ENCODE measurements around a stretch of chr16.

- PRO-cap, result no peak
- RRBS, 2 experiments, result 43 to 54% methylated on average over 4 to 6 of the region's 19 CpGs
Observed at GRCh38 chr16:70692303-70693067, 6.6 kb upstream of the MTSS2 start.

DNA sequence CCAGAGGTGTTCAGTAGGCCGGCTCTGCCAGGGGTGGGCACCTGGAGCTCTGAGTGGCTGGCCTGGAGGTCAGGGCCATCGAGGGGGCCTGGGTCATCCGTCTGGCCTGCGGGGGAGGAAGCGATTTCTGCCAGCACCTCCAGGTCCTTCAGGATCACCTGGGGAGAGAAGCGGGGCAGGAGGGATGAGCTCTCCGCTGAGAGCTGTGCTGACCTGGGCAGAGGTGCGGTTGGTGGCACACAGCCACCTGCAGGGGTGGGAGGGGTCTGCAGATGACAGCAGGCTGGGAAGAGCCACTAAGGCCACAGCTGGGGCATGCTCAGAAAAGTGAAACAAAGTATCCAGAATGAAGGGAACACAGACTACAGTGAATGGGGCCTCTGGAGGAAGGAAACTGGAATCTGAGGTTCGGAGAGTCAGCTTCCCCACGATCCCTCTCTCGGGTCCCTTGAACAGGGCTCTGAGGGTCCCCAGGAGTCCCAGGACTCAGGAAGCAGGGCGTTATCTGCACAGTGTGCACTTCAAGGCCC is 56.5 kb downstream of the VAC14 start:
- PRO-cap, result no peak
- RRBS, 2 experiments, result 82% methylated on average over 1 of the region's 12 CpGs; no CpG with 5 or more reads in 1 of the 2 experiments

- PRO-cap, result no peak
- RRBS, 2 experiments, result no CpG with 5 or more reads among the region's 16 CpGs
Observed at GRCh38 chr16:70750762-70751470, 50.0 kb downstream of the VAC14 start.

DNA sequence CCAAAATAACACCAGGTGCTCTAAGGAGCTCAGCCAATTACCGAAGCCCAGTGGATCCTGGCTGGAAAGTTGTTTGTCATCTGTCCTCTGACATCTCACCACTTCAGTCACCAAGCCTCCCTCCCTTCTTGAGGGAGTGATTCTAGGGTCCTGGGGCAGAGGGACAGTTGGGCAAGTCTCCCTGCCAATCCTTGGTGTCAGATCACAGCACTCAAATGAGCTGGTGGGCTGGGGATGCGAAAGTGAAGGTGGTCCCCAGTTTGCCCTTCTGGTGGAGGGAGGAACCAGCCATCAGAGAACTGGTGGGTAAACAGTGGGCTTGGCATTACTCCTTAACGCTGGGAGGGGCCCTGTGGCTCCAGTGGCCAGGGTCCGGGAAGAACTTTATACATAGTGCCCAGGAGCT is 4.4 kb upstream of the CALB2 start:
- PRO-cap, result no peak
- RRBS, 2 experiments, result no CpG with 5 or more reads among the region's 4 CpGs

DNA sequence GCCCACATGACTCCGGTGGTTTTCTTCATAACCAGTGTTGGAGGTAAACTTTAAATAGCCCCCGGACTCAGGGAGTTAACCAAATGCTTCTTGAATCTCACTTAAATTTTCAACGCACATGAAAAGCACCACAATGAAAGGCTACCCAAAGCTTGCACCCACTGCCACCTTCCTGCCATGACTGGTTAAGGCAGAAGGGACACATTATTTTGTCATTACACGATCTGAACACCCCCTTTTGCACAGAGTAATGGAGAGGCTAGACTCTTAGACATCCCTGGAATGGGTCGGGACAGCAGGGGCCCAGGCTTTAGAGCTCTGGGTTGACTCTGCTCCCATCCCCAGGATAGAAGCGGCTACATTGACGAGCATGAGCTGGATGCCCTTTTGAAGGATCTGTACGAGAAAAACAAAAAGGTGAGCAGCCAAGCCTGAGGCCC is 26.7 kb downstream of the CALB2 start:
- PRO-cap, result no peak
- RRBS, 2 experiments, result 73 to 87% methylated on average over 1 of the region's 8 CpGs

- PRO-cap, result no peak
- RRBS, 2 experiments, result no CpG with 5 or more reads among the region's 7 CpGs
Observed at GRCh38 chr16:71449061-71450103, 7.5 kb upstream of the TLE7 start.

DNA sequence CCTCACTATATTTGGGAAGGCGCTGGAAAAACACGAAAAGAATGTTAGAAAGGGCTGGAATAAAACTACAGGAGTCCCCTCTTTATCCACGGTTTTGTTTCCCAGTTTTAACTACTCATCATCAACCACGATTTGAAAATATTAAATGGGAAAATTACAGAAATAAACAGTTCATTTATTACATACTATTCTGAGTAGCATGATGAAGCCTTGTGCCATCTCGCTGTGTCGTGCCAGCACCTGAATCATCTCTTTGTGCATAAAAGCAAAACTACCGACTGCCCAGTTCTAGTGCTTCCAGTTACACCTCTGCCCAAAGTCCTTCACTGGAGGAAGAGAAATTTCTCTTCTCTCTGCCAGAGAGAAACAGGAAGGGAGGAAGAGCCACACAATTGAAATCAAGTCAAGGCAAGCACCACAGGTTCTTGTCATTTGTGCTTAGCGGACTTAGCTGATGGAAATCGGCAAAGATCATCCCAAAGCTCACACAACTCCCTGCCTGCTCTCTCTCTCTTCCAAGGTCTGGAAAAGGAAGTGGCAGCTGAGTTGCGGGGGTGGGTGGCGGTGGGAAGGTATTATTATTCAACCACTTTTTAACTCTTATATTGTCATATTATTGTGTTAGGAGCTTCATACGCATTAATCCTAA is 1.3 kb upstream of the CHST4 start:
- PRO-cap, result no peak
- RRBS, 2 experiments, result no CpG with 5 or more reads among the region's 12 CpGs

DNA sequence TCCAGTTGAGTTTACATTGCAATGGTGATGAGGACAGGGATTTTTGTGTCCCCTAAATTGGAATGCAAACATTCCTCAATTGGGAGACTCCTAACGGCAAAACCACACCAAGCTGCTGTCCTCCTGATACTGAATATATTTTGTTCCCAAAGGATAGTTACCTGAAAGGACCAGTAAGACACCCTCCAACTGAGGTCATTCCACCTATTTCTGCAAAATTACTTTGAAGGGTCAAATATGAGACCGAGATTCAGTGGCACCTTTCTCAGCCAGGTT is 16.3 kb upstream of the TAT start:
- PRO-cap, result no peak
- RRBS, 2 experiments, result no CpG with 5 or more reads among the region's 2 CpGs

GRCh38 chr16:71600599-71601424 is 23.9 kb upstream of the TAT start:
- PRO-cap, result no peak
- RRBS, 2 experiments, result no CpG with 5 or more reads among the region's 14 CpGs

- PRO-cap, result no peak
- RRBS, 2 experiments, result no CpG with 5 or more reads among the region's 1 CpG
Observed at GRCh38 chr16:71803486-71803685, 5.2 kb downstream of the AP1G1 start.

GRCh38 chr16:72060329-72061121 is 2.5 kb upstream of the HPR start:
- PRO-cap, result no peak
- RRBS, 2 experiments, result no CpG with 5 or more reads among the region's 12 CpGs

- PRO-cap, result no peak
- RRBS, 2 experiments, result 91 to 97% methylated on average over 4 of the region's 21 CpGs
Observed at GRCh38 chr16:72796209-72796684, 251.7 kb downstream of the ZFHX3 start.

DNA sequence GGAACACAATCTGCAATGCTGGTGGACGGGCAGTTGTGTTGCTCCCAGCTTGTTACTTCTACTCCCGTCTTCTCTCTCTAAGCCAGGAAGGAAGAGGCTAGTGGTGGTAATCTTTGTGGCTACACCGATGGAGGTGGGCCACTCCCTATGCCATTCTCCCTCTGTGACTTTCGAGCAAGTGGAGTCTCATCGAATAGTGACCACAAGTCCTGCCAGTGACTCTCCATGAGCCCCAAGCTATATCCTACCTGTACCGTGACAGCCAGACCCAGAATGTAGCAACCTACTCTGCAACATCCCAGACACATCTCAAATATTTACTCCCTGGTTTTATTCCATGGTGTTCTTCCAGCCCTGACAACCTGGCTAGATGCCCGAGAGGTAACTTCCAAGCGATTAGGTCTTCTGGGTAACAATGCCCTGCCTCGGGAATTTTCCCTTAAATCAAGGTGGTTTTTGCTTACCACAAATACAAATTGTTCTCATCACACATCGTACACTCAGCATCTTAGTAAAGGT is 211.8 kb downstream of the ZFHX3 start:
- PRO-cap, result no peak
- RRBS, 2 experiments, result no CpG with 5 or more reads among the region's 10 CpGs

GRCh38 chr16:72847249-72847589 is 200.7 kb downstream of the ZFHX3 start:
- PRO-cap, result no peak
- RRBS, 2 experiments, result 33 to 60% methylated on average over 1 of the region's 5 CpGs

DNA sequence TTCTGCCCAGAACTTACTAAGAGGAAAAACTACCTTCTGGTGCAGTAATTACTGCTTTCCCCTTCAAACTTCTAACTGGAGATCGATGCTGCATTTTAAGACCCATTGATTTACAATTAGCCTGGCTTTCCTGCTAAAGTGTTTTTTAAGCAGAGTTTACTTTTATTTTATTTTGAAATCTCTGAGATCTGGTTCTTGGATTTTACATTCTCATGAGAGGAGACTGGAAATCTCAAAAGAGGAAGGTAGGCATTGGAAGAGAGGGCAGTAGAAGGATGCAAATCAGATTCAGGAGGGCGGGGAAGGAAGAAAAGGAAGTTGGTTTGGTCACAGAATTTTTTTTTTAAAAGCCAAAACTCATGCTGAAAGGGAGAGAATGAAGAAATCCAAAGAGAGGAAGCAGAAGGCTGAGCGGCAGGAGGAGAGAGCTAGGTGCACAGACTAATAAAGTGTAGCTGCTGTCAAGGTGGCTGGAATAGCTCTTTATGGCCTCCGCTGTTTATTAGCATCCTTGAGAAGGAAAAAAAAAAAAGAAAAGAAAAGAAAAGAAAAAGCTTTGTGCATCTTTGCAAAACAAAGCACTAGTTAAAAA is 194.4 kb downstream of the ZFHX3 start:
- PRO-cap, result no peak
- RRBS, 2 experiments, result no CpG with 5 or more reads among the region's 4 CpGs

GRCh38 chr16:73057371-73058033 is 9.6 kb upstream of the ZFHX3 start:
- PRO-cap, result no peak
- RRBS, 2 experiments, result under 1 to 2% methylated on average over 36 to 41 of the region's 68 CpGs

GRCh38 chr16:73092328-73093031 is 44.6 kb upstream of the ZFHX3 start:
- PRO-cap, result no peak
- RRBS, 2 experiments, result no CpG with 5 or more reads among the region's 22 CpGs

DNA sequence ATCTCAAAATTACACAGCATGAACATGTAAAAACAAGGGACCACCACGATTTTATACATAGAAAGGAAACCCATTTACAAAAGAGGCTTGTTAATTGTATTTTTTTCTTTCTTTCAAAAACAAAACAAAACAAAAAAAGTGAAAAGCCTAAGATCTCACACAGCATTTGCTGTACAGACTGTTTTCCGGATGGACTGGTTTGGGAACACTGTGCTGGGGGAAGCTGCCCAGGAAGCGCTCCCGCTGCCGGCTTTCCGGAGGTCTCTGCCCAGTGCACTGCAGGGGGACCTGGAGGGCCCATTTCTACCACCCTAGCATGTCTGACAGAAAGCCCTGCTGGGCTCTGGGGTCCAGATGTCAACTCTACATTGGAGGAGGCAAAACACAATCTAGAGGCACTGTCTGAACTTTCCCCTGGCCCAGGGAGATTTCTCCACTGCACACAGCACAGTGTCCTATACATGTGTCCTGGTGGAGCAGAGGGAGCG is 26.3 kb upstream of the CLEC18B start:
- PRO-cap, result no peak
- RRBS, 2 experiments, result 95 to 96% methylated on average over 4 of the region's 7 CpGs

DNA sequence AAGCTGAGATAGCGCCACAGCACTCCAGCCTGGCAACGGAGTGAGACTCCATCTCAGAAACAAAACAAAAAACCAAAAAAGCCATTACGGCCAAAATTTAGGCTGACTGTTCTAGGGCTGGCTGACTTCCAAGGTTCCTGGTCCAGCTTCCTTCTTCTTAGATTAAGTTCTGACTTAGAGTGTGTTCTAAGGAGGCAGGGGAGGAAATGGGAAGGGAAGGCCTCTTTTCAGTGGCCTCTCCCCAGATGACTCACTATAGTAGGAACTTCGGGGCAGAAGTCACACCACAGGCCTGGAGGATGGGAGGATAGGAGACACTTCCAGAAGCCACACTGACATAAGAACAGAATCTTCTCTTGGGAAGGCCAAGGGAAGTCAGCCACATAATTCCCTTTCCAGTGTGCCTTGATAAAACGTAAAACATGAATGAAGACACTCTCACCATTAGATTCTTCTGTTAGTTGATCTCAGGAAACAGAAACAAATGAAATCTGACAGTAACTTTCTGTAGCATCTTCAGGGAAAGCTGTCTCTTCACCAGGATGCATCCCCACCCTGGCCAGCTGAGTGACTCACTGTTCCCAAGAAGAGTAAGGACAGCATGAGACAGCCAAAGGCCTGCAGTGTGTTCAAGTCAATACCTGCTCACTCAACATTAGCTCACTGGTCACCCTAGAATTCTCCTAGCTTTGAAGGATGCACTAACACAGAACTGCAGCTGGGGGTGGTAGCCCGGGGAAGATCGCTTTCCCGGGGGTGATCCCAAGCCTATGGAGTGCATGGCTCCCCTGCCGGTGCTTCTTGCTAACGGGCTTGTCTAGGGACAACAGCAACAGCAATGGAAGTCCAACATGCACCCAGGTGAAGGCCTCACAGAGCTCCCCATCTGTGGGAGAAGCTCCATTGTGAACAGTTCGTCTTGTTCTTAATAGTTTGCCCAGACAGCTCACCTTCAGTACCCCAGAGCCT is 28.1 kb upstream of the CLEC18B start:
- PRO-cap, result no peak
- RRBS, 2 experiments, result no CpG with 5 or more reads among the region's 11 CpGs

- PRO-cap, result no peak
- RRBS, 2 experiments, result no CpG with 5 or more reads among the region's 6 CpGs
Observed at GRCh38 chr16:74591906-74592491, 14.9 kb downstream of the GLG1 start.